Left lobe of liver (tissue), 1 donor: ENCODE measurements around a stretch of chr2.

GRCh38 chr2:20073910-20074540, 22.6 kb upstream of the LAPTM4A start:
- PRO-cap: no peak

- PRO-cap: no peak
Observed at GRCh38 chr2:20136155-20136642, 84.8 kb upstream of the LAPTM4A start.

DNA sequence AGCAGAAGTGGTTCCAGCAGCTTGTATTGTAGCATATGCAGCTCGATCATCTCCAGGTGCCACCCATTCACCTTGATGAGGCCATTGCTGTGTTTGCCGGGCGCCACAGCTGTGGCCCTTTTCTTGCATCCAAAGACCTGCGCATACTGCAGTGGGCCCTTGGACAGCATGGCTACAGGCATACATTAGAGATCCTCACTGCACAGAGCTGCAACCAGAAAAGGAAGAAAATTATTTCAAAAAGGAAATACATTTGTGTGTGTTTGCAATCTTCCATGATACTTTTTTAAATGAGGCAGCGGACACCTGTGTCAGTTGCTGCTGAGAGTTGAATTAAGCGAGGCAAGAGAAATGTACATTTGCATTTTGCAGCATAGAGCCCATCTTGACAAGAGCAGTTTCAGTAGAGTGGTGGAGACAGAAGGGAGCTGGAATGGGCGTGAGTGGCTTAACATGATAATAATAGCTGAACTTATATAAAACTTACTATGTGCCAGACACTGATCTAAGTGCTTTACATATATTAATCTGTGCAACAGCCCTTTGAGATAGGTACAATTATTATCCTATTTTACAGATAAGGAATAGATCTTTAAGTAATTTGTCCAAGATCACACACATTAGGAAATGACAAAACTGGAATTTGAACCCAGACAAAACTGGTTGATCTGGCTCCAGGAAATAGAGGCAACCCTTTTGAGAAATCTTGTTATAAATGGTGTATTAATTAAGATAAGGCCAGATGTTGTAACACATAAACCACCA, 68.9 kb downstream of the SDC1 start:
- PRO-cap: no peak

- PRO-cap: no peak
Observed at GRCh38 chr2:20178196-20178837, 46.6 kb downstream of the SDC1 start.

DNA sequence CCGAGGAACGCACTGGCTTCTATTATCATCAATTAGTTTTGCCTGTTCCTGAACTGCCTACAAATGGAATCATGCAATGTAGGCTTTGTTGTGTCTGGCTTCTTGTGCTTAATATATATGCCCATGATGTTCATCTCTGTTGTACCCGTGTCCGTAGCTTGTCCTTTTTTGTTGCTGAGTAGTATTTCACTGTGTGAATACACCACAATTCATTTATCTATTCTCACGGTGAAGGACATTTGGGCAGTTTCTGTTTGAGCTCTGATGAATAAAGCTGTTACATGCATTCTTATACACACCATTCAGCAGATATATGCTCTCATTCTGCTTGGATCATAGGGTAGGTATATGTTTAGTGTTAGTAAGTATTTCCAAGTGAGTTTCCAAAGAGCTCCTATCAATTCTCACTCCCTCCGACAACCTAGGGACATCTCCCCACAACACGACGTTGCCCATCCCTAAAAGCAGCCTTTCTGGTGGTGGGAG, 27.5 kb downstream of the SDC1 start:
- PRO-cap: no peak

DNA sequence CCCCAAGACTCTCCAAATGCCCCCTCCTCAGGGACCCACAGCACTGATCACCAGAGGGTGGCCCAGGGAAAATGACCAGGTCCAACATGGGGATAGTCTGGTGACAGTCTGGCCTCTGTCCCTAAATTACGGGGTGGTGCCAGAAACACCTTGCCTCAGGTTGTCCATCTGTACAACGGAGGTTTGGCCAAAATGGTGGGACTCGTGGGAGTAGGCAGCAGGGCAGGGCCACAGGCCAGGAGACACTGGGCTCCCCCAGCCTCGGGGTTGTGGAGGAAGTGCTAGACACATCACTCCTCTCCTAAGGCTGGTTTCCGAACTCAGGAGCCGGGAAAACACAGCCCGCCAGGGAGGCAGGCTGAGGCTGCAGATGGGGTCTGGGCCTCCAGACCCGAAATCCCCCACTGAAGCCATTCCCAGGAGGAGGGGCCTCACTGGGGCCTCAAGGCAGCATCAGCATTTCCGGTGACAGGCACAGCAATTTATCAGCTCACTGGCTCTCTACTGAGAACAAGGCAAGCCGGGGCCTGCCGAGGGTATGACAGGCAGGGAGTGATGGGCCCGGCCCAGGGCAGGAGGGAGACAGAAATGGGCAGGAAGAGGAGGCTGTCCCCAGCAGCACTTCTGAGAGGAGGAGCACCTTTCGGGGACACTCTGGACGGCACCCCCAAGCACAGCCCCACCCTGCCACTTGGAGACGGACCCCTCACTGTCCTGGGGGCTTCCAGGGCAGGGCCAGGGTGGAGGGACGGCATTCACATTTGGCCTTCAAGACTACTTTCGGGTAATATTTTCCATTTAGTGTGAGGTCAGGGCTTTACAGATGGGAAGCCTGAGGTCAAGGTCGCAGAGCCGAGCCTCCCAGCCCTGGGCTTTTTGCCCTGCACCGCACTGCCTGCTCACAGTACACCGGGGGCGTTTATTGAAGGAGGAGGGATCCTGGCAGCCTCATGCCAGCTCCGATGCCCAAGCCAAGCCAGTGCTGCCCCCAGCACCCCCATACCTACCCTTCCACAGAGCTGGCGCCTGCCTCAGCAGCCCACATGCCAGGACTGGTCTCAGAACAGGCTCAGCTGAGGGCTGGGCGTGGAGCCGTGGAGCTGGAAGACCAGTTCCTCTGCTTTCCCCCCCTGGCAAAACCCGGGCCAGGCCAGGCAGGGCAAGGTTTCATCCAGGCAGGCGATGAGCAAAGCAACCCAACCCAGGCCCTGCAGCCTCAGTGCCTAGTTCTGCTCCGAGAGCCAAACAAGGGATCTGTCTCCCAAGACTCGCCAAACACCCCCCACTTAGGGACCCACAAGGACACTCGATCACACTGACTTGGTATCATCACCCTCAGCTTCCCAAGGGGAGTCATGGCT, 12.3 kb downstream of the SDC1 start:
- PRO-cap: bidirectional peak, plus-strand start at position 510 of the sequence, minus-strand start at position 247 of the sequence; bidirectional peak, plus-strand start at position 1,061 of the sequence, minus-strand start at position 893 of the sequence

- PRO-cap: no peak
Observed at GRCh38 chr2:20236522-20237074, 11.7 kb upstream of the SDC1 start.

- PRO-cap: no peak
Observed at GRCh38 chr2:20247693-20248207, 22.8 kb upstream of the SDC1 start.

DNA sequence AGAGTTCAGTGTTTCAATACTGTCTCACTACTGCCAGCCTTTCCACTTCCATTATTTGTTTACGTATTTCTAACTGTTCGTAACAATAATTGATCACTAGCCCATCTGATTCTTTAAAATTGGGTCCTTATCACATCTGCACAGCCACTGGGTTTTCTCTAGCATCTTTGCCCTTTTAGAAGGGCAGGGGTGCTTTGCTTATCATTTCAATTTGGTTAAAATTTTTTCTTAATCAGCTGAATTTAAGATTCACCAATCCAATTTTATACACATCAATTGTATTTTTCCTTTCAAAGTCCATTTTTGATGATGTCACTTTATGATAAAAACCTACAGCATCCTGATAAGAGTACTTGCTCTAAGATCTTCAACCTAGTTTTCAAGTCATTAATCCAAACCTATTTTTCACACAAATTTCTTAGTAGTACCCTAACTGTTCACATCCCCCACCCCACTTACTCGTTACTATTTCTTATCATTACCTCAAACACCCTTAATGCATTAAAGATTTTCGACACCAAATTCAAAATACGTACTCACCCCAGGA, 40.5 kb upstream of the SDC1 start:
- PRO-cap: no peak

DNA sequence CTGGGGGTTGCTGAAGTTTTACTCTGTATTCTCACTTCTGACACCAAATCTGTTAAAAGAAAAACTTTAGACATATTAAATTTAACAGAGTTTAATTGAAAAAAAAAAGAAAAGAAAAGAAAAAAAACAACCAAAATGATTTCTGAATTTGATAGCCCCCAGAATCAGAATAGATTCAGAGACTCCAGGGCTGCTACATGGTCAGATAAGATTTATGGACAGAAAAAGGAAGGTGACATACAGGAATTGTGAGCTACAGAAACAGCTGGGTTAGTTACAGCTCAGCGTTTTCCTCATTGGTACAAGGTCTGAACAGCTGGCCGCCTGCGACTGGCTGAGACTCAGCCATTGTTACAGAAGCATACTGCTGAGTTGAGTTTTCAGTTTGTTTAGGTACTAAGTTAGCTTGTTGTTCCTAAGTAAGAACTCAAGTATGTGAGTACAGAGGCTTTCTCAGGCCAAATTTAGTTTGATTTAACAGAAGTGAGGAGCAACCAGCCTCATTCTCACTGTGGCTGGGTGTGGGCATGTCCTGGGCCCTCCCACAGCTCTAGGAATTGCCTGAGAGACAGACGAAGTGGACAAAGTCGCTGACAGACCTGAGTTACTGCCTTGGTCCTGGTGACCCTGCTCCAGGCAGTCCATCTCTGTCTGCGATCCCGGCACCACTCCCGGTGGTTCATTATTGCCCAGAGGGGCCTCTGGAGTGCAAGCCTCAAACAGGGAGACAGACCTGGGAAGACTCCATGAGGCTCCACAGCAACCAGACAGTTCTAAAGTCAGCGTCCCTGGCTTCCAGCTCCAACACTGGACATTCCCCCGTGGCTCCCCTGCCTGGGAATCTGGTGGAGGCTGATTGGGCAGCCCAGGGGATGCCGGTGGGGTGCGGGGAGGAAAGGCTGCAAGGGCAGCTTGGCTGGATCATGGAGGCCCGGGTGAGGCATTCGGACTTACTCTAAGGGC, 27.8 kb upstream of the RHOB start:
- PRO-cap: no peak

- PRO-cap: no peak
Observed at GRCh38 chr2:20501172-20501432, 54.2 kb downstream of the RHOB start.

GRCh38 chr2:20537826-20538134, 90.9 kb downstream of the RHOB start:
- PRO-cap: bidirectional peak, plus-strand start at chr2:20538273, minus-strand start at chr2:20538072

DNA sequence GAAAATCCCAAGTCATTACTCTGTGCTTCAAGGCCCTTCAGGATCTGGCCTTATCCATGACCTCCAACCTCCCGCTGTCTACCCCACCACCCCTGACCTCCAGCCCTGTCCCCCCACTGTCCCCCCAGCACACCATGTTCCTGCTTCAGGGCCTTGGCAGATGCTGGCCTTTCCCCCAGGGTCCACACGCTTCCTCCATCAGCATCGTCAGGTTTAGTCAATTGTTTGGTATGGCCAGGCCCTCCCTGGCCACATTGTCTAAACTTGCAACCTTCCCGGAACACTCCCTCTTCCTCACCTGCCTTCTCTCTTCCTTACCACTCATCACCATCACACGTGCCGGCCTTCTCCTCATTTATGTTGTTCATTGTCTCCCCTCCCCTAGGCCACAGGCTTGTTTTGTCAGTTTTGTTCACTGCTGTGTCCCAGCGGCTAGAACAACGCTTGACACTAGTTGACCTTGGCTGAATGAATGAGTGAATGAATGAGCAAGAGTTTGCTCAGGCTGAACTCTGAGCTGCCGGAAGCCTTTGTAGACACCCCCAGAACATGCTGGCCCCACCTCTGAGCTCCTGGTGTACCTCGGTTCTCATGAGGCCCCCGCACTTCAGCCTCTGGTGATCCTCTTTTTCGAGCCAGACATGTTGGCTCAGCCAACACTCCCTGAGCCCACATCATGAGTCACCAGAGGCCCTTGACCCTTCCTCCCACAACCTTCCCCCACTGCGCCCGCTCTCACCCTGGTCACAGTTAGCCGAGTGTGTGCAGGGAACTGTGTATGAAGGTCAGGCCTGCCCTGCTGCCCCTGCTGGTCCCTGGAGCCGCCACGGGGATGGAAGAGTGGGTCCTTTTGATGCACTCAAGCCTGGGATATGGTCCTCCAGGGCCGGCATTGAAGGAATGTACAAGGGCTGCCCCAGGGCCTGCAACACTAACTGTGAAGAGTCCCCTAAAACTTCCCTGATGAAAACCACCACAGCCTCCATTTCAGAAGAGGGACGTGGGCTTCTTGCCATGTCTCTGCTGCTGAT, 57.6 kb downstream of the HS1BP3 start:
- PRO-cap: unidirectional peak, minus-strand start at position 329 of the sequence; bidirectional peak, plus-strand start at position 767 of the sequence, minus-strand start at position 616 of the sequence

DNA sequence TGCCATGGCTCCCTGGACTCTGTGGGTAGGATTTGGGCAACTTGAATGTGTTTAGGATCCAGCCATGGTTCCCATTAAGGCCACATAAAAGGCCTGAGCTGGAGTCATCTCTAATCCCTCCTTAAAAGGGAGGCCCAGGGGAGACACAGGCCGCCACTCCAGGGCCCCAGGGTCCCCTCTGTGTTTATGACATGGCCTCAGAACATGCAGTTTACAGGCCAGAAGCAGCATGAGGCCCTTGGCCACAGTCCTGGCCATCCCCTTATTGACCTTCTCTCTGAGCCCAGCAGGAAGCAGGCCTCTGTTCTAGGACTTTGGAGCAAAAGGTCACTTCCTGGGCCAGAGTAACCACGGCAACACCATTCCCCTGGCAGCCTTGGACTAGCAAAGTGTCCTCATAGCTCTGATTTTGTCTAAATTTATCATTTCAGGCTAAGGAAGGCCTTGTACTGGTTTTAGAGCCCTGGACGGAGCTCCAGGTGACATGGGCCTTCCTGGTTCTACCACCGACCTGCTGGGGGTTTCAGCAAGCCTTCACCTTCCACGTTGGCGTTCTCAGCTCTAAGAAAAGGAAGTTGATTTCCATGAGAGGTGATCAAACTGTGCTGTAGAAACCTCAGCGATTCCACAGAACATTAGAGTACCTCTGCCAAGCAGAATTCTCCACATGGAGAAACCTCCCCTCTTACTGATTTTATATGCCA, 53.8 kb downstream of the HS1BP3 start:
- PRO-cap: bidirectional peak, plus-strand start at position 426 of the sequence, minus-strand start at position 279 of the sequence

GRCh38 chr2:20625478-20625903, 25.4 kb downstream of the HS1BP3 start:
- PRO-cap: no peak

- PRO-cap: no peak
Observed at GRCh38 chr2:21101345-21101735, 22.4 kb upstream of the TDRD15 start.

GRCh38 chr2:21270204-21271032, 146.7 kb downstream of the TDRD15 start:
- PRO-cap: no peak

GRCh38 chr2:21422221-21422788, 298.5 kb downstream of the TDRD15 start:
- PRO-cap: no peak

DNA sequence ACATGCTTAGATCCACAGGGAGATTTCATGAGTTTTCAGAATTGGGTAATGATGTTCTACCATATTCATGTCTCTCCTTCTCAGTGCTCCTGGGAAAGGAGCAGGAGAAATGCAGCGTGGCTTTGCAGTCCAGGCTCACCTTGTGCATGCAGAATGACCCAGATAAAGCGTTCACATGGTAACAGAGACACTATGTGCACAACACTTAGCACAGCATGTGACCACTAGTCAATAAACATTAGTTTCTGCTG, 298.9 kb downstream of the TDRD15 start:
- PRO-cap: unidirectional peak, minus-strand start at position 142 of the sequence

GRCh38 chr2:23268454-23268828, 116.5 kb upstream of the KLHL29 start:
- PRO-cap: unidirectional peak, minus-strand start at chr2:23268605